Measurements from ENCODE around the genes RO60, CDC73 and CFHR2.

GRCh38 chr1:192809272-192809857 is 526 bp downstream of the RGS2 start:
- PRO-cap: bidirectional peak, plus-strand start at chr1:192809749, minus-strand start at chr1:192809444

DNA sequence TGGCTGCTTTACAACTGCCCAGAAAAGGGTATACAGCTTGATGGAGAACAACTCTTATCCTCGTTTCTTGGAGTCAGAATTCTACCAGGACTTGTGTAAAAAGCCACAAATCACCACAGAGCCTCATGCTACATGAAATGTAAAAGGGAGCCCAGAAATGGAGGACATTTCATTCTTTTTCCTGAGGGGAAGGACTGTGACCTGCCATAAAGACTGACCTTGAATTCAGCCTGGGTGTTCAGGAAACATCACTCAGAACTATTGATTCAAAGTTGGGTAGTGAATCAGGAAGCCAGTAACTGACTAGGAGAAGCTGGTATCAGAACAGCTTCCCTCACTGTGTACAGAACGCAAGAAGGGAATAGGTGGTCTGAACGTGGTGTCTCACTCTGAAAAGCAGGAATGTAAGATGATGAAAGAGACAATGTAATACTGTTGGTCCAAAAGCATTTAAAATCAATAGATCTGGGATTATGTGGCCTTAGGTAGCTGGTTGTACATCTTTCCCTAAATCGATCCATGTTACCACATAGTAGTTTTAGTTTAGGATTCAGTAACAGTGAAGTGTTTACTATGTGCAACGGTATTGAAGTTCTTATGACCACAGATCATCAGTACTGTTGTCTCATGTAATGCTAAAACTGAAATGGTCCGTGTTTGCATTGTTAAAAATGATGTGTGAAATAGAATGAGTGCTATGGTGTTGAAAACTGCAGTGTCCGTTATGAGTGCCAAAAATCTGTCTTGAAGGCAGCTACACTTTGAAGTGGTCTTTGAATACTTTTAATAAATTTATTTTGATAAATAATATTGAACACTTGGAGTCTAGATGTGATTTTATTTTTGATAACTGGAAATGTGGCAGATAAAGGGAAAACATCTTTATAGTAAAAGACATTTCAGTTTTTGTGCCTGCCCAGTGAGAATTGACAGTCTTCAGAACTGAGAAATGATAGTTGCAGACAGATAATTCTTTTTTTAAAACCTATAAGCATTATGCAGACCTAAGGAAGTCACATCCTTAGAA is 2.9 kb downstream of the RGS2 start:
- PRO-cap: no peak

DNA sequence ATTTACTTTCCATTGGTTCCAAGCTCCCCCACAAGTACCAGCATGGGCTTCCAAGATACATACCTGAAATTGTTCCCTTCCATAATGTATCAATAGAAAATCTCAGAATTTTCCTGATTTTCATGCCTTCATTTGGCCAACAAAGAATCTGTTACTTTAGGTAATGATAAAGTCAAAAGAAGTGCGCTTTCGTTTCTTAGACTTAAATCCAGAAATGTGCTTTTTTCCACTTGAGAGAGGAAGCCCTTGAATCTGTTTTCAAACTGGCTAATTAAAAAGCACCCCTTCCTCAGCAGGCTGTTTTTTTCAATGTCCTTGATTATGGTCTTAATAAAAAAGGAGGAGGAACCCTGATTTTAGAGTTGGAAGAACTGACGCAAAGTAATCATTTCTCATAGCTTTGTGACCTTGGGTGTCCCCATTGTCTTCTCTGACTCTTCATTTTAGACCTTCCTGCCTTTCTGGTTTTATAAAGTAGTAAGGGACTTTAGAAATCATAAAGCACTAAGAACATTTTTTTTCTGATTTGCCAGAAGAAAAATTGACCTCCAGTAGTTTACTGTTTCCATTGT is 3.9 kb downstream of the RGS2 start:
- PRO-cap: no peak

- PRO-cap: bidirectional peak, plus-strand start at chr1:193059635, minus-strand start at chr1:193059339
Observed at GRCh38 chr1:193059191-193059813, at the start of gene RO60. RO60 (plus strand) TSS chr1:193059612.

DNA sequence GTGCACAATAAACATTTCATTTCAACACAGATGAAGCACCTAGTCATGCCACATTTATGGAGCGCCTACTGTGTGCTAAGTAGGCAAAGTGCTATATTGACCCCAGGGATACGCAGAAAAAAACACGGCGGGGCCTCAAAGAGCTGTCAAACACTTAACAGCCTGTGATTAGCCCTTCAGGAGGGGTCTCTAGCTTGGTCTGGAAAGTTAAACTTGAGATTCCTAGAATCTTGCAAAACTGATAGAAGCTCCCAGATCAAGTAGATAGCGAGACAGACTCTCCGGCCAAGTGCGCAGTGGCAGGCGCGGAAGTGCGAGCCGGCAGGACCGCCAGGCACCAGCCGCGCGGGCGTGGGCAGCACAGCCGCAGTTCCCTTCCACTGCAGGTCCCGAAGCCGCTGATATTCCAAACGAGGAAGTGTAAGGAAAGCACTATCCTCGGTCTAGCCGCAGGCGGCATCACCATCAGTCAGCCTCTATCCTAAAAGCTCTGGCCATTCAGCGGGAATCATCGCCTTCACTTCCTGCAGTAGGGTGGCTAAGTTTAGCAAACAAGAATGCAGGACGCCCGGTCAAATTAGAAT is 840 bp downstream of the GLRX2 start:
- PRO-cap: no peak

GRCh38 chr1:193105890-193106363 is 713 bp upstream of the GLRX2 start:
- PRO-cap: no peak

DNA sequence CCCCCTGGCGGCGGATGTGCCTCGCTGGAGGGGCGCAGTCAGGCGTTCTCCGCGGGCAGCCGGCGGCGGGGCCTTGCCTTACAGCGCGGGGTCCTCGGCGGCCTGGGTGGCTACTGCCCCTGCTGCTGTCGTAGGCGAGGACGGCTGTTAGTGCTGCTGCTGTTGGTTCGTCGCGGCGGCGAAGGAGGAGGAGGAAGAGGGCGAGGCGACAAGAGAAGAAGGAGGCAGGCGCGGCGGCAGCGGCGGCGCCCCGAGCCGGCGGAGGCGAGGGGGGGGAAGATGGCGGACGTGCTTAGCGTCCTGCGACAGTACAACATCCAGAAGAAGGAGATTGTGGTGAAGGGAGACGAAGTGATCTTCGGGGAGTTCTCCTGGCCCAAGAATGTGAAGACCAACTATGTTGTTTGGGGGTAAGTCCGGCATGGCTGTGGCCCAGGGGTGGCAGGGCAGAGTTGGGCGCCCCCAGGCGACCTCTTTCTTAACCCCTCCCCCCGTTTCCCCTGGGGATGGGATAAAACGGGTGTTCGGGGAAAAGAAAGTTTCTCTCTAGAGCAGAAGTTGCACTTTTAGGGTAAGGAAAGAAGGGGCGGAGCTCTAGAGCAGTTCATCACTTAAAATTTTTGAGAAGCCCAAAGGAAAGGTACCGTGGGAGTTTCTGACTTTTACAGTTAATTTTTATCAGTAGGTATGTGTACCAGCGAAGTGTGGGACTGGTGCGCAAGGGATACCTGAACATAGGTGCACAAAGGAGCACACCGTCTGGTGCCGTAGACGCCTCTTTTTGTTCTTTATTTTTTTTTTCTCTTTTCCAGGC is at the start of gene CDC73:
CDC73 (plus strand) TSS at position 110 of the 814 bp plus-strand sequence.
- PRO-cap: bidirectional peak, plus-strand start at position 137 of the sequence, minus-strand start at position 115 of the sequence; bidirectional peak, plus-strand start at position 563 of the sequence, minus-strand start at position 386 of the sequence

- PRO-cap: bidirectional peak, plus-strand start at chr1:193458973, minus-strand start at chr1:193458943
Observed at GRCh38 chr1:193458408-193459069, 272.1 kb upstream of the B3GALT2 start.

GRCh38 chr1:195721390-195722143 is 886.7 kb downstream of the KCNT2 start:
- PRO-cap: no peak

DNA sequence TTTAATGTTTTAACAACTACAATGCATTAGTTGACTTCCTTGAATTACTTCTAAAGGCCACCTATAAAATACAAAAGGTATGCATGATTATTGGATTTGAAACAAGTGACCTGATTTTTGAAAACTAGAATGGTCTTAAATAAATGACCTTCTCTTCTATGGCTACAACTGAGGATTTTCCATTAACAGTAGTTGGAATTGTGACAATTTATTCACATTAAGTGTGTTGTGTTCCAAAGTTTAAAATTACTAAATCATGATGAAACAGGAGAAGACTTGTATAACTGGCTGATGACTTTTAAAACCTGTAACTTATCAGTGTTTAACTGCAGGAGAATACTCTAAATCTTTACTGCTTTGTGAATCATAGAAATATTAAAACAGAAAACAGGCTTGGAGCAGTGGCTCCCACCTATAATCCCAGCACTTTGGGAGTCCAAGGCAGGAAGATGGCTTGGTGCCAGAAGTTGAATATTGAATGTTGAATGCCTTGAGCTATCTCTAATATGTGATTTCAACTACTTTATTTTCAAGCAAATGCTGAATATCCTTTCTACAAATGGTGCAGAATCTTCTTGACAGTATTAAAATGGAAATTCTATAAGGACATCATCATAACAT is 4.5 kb downstream of the KCNT2 start:
- PRO-cap: no peak

- PRO-cap: no peak
Observed at GRCh38 chr1:196659558-196659842, 7.7 kb downstream of the CFH start.

DNA sequence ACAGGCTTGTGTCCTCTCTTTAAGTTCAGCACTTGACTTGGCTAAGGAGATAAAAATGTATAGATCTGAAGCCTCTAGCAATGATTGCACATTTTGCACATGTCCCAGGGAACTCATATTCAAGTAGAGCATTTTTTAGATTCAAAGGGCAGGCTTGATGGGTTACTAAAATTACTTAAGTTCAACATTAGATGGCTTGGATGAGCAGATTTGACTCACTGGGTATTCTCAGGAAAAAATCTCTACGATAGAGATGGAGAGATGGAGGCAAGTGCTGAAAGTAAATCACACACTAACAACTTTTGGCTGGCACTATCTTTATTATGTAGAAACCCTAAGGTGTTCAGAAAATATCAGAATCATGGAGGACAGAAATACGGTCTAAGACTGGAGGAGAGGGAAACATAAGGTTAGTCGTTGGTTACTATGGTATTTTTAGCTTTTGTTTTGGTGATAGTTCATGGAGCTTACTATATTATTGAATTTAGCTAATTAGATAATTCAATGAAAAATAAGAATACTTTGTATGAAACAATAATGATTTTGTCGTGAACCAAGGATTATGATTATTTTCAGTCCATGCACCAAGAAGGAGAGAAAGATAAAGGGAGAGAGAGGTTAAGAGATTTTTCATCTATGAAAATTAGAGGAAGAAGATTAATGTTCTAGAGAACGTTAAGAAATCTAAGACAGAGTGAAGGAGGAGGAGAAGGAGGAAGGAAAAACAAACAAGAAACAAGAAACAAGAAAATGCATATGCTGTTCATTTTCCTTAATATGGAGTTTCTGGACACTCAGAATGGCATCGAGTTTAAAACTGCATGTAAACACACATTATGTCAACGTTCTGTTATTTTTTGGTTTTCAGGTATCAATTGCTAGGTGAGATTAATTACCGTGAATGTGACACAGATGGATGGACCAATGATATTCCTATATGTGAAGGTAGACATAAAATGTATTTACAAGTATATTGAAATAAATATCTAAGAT is 23.6 kb downstream of the CFH start:
- PRO-cap: no peak

DNA sequence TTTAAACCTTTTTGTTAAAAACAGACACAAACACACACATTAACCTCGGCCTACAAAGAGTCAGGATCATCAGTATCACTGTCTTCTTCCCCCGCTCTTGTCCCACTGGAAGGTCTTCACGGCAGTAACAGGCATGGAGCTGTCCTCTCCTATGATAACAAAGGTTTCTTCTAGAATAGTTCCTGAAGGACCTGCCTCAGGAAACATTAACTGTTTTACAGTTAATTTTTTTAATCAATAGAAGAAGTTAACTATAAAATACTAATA is 2.9 kb downstream of the CFHR1 start:
- PRO-cap: no peak

GRCh38 chr1:196827895-196828296 is 8.4 kb downstream of the CFHR1 start:
- PRO-cap: no peak

GRCh38 chr1:196933329-196934043 is 10.1 kb upstream of the CFHR2 start:
- PRO-cap: no peak

- PRO-cap: no peak
Observed at GRCh38 chr1:196943375-196943906, at the start of gene CFHR2. CFHR2 (plus strand) TSS chr1:196943738.

DNA sequence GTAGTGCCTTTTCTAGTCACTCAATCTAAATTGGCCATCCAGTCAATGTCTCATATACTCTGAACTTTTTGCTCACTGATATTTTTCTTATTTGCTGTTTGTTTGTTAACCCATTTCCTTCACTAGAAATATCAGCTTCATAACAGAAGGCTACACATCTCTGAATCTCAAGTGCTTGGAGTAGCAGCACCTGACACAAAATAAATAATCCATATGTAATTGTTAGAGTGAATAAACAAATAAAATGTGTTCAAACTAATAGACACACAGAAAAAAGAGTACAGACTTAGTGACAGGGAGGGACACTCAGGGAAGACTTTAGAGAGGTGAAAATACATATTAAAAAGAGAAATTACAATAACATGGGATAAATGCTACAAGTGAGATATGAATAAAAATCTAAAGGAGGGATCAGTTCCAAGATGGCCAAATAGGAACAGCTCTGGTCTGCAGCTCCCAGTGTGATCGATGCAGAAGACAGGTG is 203.7 kb downstream of the DENND1B start:
- PRO-cap: unidirectional peak, plus-strand start at position 287 of the sequence

DNA sequence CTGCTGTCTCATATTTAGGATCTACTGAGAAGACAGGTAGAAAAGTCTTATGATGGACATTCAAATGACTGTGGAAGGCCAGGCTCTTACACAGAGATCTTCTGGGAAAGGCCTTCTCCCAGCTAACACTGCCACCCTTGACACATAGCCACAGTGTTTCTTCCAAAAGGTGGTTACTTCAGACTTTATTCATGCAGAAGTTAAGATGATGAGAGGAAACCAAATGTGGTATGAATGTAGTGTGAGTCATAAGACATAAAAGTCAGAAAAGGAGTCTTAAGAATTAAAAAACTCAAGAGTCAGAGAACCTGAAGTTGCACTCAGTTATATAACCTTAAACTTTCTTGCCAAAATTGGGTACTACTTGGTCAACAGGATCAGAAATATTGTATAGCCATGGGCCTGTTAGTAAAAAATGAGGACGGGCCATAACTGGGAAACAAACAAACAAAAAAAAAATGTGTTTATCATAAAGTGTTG is 1.1 kb upstream of the DENND1B start:
- PRO-cap: no peak

DNA sequence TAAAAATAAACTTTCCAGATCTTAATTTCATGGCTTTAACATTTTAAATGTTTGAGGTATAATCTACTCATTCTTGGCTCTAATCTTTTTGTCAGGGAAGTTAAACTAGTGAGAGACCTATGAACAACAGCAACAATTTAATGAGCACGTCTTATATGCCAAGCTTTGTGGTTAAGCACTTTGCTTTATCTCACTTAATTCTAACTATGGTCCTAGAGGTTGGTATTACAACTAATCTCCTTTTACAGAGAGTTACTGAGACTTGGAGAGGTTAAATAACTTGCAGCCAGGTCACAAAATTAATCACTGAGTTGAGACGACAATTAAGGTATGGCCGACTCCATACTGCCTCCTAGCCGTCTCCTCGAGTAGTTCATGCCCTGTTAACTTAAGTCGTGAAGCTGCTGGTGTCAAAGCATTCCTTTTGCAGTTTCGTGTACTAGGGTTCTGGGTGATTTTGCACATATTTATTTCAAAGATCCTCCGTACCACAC is 806 bp upstream of the NEK7 start:
- PRO-cap: unidirectional peak, plus-strand start at position 418 of the sequence

GRCh38 chr1:198193551-198194300 is 36.9 kb downstream of the NEK7 start:
- PRO-cap: no peak

All from bronchial lymph node (tissue), 1 donor.